ENCODE data around the genes NCR3 and LY6G6D.

GRCh38 chr6:31495052-31495610 lies 2.8 kb upstream of the MICB start:
- PRO-cap, 7 experiments = no peak in any of the 7 experiments

DNA sequence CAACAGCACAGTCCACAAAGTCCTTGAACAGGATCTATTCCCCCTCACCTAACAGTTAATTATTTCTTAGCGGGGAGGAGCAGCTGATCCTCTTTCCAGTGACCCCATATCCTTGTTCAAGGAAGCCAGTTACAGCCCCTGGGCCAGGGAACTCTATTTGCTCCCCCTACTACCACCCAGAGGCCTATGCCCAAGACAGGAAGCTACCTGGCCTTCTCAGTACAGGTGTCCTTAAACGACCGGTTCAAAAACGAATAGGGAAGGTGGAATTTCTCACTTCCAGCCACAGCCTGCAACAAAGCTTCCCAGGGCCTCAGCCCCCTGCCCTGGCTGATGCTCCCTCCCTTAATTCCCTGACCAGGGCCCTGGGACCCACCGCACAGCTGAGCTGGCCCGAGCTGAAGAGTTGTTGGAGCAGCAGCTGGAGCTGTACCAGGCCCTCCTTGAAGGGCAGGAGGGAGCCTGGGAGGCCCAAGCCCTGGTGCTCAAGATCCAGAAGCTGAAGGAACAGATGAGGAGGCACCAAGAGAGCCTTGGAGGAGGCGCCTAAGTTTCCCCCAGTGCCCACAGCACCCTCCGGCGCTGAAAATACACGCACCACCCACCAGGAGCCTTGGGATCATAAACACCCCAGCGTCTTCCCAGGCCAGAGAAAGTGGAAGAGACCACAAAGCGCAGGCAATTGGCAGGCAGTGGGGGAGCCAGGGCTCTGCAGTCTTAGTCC lies 786 bp downstream of the MCCD1 start:
- PRO-cap, 7 experiments = peak in 1 of 7 experiments; most common minus-strand start position 294 of the sequence (in 1)

DNA sequence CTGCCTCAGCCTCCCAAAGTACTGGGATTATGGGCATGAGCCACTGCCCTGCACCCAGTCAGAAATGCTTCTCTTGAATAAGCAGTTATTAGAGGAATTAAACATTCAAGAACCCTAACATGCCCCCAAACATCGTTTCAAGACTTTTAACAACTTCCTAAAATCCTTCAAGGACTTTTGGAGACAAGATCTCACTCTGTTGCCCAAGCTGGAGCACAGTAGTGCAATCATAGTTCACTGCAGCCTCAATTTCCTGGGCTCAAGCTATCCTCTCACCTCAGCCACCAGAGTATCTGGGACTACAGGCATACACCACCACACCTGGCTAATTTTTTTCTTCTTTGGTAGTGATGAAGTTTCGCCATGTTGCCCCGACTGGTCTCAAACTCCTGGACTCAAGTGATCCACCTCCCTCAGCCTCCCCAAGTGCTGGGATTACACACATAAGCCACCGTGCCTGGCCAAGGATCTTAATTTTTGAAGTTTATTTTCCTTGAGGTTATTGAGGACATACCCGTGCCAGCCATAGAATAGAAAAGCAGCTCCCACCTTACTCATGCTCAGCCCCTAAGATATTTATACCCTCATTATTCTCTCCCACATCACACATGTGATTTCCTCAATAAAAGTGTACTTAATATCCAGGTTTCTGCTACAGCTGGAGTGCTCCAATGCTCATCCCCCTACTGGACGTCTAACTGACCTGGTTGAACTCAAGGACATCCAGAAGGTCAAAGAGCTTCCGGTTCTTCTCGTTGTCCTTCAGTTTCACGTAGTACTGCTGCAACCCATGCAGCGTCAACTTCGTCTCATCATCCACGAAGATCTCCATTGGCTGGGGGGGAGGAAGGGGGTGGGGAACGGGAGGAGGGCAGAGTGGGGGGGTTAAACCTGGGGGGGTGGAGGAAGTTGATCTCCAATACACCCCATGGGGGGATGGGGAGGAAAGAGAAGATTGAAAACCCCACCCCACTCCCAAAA lies 3.6 kb downstream of the MCCD1 start:
- PRO-cap, 7 experiments = no peak in any of the 7 experiments

- PRO-cap, 7 experiments = no peak in any of the 7 experiments
These were observed 487 bp downstream of the ATP6V1G2 start for GRCh38 chr6:31545752-31546489.

DNA sequence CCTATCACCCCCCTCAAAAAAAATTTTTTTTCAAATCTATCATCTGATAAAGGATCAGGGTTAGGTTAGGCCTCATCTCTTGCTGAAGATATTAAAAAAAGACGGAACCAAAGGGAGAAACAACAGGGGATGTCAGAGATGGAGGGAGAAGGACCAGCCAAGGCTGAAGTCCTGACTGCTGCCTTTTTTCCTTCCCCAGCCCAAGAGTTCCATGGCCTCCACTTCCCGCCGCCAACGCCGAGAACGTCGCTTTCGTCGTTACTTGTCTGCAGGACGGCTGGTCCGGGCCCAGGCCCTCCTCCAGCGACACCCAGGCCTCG lies 516 bp downstream of the NFKBIL1 start:
- PRO-cap, 7 experiments = no peak in any of the 7 experiments

GRCh38 chr6:31587452-31588532 lies 1.7 kb downstream of the LST1 start:
- PRO-cap, 7 experiments = no peak in any of the 7 experiments

GRCh38 chr6:31592818-31593319 lies at the start of gene NCR3:
TSS of gene NCR3 (minus strand) at chr6:31593006.
- PRO-cap, 7 experiments = no peak in any of the 7 experiments

GRCh38 chr6:31615496-31616242 lies 635 bp downstream of the AIF1 start:
- PRO-cap, 7 experiments = peak in 2 of 7 experiments; most common plus-strand start chr6:31616051 (in 2); most common minus-strand start chr6:31615884 (in 2)

DNA sequence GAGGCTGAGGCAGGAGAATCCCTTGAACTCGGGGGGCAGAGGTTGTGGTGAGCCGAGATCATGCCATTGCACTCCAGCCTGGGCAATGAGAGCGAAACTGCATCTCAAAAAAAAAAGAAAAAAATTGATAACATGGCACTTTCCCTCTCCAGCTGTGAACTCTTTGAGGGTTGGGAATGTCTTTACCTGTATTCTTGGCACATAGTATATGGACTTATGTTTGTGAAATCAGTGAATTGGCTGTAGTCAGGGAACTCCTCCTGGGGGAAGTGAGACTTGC lies 957 bp upstream of the C6orf47 start:
- PRO-cap, 7 experiments = peak in 2 of 7 experiments; most common minus-strand start position 160 of the sequence (in 1)

- PRO-cap, 7 experiments = no peak in any of the 7 experiments
These were observed 697 bp downstream of the GPANK1 start for GRCh38 chr6:31663834-31664765.

DNA sequence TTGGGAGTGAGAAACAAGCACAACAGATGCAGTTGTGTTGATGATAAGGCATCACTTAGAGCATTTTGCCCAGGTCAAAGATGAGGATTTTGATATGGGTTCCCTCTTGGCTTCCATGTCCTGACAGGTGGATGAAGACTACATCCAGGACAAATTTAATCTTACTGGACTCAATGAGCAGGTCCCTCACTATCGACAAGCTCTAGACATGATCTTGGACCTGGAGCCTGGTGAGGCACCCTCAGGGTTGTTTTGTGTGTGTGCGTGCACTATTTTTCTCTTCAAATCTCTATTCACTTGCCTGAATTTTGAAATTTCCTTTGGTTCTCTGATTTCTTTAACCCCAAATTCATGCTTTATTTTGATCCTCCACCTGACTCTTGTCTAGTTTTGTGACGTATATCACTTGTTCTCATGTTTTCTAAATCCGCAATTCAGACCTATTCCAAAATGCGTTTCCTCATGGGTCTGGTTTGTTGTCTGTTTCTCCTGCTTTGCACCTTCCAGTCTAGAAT lies 1.9 kb downstream of the CSNK2B start:
- PRO-cap, 7 experiments = no peak in any of the 7 experiments

DNA sequence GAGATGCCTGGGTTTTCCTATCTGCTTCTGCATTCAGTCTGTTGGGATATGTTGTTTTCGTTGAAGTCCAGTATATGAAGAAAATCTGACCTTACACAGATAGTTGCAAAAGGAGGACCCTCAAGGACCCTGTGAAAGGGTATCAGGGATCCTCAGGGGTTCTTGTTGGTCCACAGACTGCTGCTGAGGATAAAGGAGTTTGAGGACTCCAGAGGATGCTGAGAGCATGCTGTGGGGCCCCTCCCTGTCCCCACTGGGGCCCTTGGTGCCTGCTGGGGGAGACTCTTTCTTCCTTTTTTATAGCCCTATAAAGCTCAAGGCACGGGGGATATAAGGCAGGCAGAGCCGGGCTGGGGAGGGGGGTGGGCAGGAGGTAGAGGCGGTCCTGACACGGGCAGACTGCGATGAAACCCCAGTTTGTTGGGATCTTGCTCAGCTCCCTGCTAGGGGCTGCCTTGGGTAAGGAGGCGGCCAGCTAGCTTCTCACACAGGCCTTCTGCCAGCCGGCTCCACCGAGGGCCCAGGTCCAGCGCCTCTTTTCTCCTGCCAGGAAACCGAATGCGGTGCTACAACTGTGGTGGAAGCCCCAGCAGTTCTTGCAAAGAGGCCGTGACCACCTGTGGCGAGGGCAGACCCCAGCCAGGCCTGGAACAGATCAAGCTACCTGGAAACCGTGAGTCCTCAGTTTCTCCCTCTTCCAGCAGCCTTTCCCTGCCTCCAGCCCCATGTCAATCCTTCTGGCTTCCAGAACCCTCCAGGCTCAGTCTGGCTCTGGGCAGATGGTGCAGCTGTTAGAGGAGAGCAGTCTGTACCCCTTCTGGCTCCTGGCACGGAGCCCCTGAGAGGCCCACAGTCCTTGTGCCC lies at the start of gene LY6G6D:
TSS of gene LY6G6D (plus strand) at position 397 of the 864 bp plus-strand sequence.
- PRO-cap, 7 experiments = no peak in any of the 7 experiments

DNA sequence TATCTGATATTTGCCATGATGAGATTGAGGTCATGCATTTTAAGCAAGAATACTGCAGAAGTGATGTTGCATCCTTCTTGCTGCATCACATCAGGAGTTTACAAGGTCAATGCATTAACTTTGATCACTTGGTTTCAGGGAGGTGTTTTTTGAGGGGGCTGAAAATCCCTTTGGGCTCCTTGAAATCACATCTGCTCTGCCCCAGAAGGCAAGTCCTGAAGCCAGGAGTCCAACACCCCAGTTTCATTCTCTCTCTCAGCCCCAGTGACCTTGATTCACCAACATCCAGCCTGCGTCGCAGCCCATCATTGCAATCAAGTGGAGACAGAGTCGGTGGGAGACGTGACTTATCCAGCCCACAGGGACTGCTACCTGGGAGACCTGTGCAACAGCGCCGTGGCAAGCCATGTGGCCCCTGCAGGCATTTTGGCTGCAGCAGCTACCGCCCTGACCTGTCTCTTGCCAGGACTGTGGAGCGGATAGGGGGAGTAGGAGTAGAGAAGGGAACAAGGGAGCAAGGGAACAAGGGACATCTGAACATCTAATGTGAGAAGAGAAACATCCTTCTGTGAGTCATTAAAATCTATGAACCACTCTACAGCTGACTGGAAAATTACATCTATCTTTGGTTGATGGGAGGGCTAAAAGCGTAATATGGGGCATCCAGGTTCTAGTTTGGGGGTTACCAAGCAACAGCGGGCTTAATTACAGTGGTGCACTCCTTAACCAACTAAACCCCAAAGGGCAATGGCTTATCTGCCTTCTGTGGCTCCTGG lies 2.4 kb downstream of the LY6G6D start:
- PRO-cap, 7 experiments = no peak in any of the 7 experiments

DNA sequence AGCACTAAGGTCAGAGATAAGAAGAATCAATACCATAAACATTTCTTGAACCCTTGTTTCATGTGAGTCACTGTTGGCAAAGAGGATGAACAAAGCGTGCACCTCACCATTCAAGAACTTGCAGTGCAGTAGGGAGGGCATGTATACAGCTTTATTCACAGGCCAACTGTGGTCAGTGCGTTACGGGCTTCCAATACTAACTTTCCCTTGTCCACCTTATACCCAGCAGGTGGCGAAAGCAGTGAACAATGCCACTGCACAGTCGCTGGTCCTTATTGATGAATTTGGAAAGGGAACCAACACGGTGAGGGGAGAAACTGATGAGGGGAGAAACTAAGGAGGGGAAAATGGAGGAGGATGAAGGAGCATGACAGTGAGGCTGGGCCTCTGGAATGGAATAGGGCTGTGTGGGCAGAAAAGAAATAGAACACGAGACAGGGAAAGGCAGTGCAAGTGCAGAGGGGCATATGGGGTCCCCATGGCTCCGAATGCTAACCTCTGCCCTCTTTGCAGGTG lies 1.4 kb upstream of the SAPCD1 start:
- PRO-cap, 7 experiments = no peak in any of the 7 experiments

DNA sequence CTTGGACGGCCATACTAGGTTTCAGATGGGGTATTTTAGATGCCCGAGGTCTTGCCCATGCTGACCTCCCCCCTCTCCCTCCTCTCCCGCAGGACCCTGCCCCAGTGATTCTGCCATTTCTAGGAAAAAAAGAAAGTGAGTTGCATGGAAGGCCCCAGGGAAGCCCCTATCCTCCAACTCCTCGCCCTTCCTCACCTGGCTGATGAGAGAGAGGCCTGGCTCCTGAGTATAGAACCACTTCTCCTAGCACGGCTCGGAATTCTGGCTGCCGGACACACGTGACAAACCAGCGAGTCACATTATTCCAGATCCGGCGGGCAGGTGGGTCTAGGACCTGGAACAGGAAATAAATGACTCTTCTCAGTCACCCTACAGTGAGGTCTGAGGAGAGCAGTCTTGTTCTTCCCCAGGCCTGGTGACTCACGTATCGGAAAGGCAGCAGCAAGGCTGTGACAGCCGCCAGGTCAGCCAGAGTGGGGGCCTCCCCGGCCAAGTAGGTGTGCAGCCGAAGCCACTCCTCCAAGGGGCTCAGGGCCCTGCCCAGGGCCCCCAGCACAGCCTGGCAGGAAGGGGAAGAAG lies 2.9 kb downstream of the VARS1 start:
- PRO-cap, 7 experiments = no peak in any of the 7 experiments

- PRO-cap, 7 experiments = peak in 2 of 7 experiments; most common plus-strand start chr6:31814871 (in 2); most common minus-strand start chr6:31814707 (in 1)
These were observed 468 bp downstream of the HSPA1L start for GRCh38 chr6:31814682-31814948.

GRCh38 chr6:31838965-31840274 lies 11.9 kb downstream of the HSPA1B start:
- PRO-cap, 7 experiments = no peak in any of the 7 experiments

DNA sequence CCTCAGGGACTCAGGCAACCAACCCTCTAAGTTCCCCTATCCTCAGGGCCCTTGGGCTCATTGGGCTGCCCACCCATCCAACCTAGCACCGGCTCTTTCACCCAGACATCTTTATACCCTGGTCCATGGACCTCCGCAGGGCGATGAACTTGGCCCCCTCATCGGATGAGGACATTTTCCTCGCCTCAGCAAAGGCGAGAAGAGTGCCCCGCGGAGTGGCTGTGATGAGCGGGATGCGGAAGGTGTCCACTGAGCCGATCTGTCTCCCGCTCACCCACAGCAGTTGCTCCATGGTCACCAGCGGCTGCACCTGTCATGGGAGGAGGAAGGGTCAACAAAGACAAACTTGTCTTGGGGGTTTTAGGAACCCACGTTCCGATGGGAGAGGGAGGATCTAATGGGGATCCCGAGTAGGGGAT lies 730 bp downstream of the NEU1 start:
- PRO-cap, 7 experiments = no peak in any of the 7 experiments

GRCh38 chr6:31880343-31880601 lies 1.5 kb upstream of the SLC44A4 start:
- PRO-cap, 7 experiments = no peak in any of the 7 experiments

DNA sequence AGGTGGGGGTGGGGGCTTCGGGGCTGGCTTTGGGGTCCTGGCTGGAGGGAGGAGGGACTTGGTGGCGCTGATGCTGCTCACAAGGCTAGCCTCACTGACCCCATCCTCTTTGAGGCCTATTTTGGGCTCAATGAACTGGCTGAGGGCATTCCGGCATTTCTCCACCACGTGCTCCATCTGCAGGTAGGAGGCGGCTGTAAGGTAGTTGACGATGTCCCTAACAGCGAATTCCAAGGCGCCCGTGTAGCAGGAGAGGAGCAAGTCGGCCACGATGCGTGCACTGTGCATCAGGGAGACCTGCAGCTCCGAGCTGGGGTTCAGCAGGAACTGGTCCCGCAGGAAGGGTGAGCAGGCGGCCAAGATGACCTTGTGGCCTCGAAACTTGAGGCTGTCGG lies 1.1 kb downstream of the ZBTB12 start:
- PRO-cap, 7 experiments = no peak in any of the 7 experiments